ENCODE measurements around a stretch of chr20.

DNA sequence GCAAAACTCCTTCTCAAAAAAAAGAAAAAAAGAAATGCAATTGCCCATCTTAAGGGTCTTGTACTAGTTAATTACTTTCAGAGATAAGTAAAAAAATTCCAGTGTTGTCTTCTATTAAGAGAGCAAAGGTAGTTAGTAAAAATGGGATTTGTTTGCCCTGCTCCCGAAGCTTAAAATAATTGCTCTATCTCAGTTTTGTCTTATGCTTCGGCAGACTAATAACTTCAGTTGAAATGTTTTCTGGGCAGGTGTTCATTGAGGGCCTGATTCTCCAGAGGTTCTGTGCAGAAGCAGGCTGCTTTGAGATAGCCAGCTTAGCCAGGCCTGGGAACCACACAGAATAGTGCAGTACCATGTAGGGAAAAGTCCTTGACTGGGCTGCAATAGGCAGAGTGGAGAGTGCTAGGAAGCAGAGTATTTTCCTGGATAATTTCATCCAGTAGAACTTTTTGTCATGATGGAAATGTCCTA lies 15.7 kb downstream of the TOP1 start:
- PRO-cap, 2 experiments, result no peak in any of the 2 experiments

GRCh38 chr20:41077117-41077891 lies 48.7 kb downstream of the TOP1 start:
- PRO-cap, 2 experiments, result no peak in any of the 2 experiments

GRCh38 chr20:41084197-41085213 lies 52.8 kb upstream of the PLCG1 start:
- PRO-cap, 2 experiments, result no peak in any of the 2 experiments

- PRO-cap, 2 experiments, result no peak in any of the 2 experiments
Measured at GRCh38 chr20:41100167-41100390, 37.3 kb upstream of the PLCG1 start.

DNA sequence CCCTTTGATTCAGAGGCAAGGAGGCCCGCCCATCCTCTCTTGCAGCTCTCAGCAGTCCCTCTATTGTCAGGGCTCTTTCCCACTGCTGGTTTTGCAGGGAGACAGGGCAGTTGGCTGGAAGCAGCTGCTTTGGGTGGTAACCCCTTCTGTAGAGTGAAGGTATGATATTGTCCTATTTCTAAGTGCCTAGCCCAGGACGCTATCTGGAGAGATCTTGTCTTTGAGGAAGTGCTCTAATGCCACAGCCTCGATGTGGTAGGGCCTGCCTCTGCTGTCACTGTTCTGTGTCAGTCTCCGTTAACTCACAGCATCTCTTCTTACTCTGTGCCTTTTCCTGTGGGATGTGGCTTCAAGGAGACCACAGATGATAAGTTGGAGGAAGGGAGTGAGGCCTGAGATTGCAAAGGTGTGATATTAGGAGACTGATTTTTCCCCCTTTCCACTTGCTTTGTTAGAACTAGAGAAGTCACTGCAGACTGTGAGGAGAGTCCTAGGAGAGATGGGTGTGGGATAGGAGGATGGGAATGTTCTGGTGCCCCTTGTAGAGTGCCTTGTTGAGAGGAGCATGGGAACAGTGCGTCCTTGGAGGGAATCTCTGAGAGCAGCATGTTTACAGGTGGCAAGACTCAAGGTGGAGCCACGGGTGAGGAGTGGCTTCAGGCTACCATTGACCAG lies 5.8 kb downstream of the PLCG1 start:
- PRO-cap, 2 experiments, result no peak in any of the 2 experiments

GRCh38 chr20:41171872-41172745 lies 34.8 kb downstream of the PLCG1 start:
- PRO-cap, 2 experiments, result no peak in any of the 2 experiments

DNA sequence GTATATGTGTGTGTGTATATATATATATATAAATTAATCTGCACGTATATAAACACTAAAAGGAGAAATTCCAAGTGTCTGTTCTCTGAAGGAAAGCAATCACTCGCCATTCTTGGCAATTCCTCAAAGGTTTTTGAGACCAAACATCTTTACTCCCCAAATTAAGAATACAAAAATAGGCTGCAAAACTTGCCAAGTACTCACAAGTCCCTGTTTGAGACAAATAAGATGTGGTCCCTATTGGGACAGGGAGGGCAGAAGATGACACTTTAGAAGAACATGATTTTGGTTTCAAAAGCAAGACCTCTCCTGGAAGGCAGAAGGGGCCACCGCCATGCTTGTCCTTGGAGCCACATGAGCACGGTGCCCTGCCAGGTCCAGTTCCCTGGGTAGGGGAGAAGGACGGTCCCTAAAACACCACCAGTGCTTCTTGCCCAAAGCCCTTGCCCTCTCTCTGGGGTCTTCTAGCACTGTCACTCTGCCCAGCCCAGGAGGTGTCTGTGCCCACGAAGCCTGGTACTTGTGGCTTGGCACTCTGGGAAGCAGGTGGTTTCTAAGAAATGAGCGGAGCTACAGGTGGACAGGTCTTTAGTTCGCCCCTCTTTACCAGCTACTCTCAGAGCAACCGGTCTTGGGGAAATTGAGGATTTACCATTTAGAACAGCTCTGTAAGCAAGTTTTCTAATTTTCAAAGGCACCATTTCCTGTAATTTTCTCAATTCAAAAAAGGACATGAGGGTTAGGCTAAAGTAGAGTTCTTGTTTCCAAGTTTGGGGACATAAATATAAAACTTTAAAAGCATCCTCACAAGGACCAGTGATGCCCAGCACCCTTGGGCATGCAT lies 46.0 kb downstream of the PLCG1 start:
- PRO-cap, 2 experiments, result no peak in any of the 2 experiments

DNA sequence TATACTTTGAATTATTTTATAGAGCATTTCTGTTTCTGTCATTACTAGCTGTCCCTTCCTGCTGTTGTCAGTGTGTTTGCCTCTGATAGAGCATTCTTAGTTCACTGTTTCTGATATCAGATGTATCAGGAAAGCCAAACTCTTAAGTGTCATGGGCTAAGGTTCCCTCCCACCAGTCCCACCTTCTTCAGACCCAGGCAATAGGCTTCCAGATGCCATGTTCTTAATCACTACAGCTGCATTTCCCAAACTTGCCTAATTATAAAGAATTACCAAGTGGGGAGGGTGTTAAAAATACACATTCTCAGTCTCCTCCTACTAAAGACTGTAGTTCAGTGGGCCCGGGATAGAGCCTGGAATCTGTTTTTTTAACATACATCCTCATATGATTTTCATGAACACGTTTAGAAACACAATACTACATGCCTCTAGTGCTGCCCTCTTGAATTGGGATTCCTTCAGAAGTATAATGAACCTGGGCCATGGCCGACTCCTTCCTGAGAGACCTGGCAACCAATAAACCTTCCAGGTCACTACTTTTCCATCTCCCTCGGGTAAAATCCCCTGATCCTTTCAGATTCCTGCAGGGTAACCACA lies 8.3 kb downstream of the ZHX3 start:
- PRO-cap, 2 experiments, result no peak in any of the 2 experiments

GRCh38 chr20:43710758-43711200 lies 16.0 kb downstream of the GTSF1L start:
- PRO-cap, 2 experiments, result no peak in any of the 2 experiments

DNA sequence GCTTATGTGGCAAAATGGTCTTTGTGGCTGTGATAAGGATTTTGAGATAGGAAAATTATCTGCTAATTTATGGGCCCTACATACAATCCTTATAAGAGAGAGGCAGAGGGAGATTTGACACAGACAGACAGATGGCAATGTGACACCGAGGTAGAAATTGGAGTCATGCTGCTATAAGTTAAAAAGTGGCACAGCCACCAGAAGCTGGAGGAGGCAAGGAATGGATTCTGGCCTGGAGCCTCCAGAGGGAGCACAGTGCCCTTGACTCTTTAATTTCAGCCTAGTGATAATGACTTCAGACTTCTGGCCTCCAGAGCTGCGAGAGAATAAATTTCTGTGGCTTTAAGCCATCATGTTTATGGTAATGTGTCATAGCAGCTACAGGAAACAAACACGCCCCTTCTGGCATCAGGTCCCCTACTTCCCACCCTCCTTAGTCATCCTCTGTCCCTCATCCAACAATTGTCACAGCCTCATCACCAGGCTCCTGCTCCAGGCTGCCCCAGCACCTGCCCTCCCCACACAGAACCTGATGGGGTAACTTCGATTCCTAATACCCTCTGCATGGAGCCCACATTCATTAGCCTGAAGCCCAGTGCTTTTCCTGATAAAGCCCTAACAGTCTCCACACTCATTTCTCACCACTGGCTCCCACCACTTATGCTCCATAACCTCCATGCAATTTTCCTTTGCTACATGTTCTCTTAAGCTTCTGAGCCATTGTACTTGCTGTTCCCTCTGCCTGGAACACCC lies 69.8 kb upstream of the TOX2 start:
- PRO-cap, 2 experiments, result no peak in any of the 2 experiments

DNA sequence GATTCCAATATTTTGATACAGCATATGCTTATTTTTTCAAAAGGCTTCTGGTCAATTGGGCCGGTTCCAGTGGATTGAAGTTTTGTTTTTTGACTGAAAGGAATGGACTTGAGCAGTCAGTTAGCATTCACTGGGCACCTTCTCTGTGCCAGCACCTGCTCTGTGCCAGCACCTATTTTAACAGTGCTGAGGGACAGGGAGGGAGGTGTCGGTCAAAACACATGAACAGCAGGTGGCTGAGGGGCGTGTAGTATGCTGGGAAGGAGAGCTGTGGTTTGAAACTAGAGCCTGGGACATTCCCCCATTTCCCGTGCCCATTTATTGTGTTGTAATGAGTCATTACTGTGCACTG lies 86.9 kb downstream of the TOX2 start:
- PRO-cap, 2 experiments, result no peak in any of the 2 experiments

- PRO-cap, 2 experiments, result no peak in any of the 2 experiments
Measured at GRCh38 chr20:44054835-44055590, 132.0 kb downstream of the JPH2 start.

DNA sequence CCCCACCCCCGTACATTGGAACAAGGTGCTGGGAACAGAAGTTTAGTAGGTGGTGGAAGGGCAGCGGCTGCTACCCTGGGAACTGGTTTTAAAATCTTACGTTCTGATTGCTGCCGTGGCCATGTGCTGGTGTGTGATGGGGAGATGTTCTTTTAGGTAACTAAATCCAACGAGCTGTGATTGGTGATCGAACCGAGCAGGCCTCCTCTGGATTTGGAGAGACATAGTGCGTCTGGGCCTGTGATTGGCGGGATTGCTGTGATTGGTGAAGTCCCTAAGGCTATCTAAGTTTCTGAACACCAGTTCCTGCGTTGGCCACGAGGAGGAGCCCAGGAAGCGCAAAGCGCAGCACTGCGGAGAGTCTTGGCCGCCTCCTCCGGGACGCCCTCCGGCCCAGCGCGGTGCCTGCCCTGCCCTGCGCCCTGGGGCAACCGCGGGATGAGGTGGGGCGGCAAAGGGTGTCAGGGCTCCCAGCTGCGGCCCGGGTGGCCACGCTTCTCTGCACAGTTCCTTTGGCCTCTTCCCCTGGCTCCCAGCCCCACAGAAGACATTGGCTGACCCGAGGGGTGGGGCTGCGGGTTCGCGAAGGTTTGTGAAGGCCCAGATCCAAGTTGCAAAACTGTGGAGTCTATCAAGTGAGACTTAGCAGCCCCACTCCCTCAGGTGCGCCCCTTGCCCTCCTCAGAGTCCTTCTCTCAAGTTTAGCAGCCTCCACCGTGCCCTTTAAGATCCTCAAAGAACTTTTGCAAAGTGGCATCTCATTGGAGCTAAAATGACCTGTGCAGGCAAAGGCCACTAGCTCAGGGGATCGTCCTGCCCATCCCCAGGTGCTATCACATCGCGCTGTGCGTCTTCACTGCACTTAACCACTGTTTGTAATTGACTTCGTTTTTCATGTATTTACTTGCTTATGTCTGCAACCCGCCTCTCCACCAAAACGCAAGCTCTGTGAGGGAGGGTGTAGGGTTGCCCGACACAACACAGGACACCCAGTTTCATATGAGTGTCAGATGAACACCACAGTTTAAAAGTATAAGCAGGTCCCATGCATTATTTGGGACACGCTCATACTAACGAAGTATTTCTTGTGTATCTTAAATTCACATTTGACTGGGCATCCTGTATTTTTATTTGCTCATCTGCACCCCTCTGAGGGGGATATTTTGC lies 33.3 kb downstream of the HNF4A start:
- PRO-cap, 2 experiments, result no peak in any of the 2 experiments

DNA sequence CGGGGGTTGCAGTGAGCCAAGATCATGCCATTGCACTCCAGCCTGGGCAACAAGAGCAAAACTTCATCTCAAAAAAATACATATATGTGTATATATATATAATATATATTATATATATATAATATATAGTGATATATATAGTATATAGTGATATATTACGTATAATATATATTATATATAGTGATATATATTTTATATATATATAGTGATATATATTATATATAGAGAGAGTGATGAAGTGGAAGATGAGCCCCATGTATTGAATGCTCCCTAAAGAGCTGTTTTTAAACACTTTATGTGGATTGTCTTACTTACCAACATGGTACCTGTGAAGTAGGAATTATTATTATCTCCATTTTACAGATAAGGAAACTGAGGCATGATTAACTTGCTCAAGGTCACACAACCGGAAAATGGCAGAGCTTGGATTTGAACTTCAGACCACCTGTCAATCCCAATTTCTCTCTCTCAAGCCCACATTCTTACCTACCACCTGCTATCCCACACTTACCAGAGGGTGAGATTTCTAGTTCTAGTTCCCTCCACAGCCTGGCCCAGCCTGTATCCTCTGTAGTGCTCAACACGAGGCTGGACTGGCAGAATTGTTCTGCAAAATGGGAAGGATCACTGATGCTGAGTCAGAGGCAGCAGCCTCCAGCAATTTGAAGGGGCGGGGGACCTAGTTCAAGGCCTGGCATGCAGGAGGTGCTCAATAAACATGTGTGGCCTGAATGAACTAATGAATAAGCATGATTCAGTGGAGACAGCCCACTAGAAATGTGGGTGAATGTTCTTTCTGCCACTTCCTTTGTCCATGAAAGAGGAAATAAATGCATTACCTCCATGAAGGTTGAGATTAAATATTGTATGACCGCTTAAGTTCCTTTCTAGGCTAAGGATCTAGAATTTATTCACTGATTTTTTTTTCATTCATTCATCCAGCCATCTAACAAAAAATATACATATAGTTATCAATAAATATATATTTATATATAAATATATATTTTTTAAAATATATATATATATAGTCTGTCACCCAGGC lies 53.7 kb upstream of the TTPAL start:
- PRO-cap, 2 experiments, result no peak in any of the 2 experiments

- PRO-cap, 2 experiments, result peak in 1 of 2 experiments; most common plus-strand start chr20:44435851 (in 1); most common minus-strand start chr20:44435728 (in 1)
Measured at GRCh38 chr20:44435466-44436245, 40.0 kb upstream of the TTPAL start.

DNA sequence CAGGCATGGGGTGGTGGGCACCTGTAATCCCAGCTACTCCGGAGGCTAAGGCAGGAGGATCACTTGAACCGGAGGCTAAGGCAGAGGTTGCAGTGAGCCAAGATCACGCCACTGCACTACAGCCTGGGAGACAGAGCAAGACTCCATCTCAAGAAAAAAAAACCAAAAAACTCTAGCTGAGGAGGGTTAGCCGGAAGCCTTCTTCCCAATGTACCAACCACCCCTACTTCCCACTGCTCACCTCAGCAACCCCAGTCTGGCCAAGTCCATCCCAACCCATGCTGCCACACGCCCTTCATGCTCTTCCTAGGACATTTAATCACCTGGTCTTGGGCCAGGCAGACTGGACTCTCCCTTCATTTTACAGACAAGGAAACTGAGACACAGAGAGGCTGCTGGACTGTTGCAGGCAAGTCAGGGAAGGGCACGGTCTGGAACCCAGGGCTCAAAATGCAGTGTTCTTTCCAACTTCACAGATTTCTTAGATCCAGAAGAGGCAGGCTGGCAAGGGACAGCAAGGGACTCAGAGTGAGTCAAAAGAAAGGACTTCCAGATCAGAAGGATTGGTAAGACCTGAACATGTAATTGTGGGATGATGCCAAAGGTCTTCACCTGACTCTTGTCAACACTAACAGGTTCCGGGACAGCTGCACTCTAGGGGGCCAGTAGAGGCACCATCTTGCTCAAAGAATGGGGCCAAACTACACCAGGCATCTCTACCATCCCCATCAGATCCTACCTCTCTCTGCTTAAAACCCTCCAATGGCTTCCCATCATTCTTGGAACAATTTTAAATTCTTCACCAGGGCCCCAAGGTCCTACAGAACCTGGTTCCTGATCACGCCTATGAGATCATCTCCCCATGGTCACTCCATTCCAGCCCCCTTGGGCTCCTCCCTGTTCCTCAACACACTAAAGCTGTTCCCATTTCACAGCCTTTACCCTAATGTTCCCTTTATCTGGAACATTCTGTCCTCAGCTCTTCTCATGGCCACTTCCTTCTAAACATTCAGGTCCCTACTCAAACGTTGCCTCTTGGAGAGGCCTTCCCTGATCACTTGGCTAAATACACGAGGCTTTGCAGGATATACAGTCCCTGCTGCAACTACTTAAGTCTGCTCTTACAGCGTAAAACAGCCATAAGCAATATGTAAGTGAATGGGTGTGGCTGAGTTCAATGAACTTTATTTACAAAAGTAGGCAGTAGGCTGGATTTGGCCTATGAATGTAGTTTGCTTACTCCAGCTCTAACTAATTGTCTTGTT lies 29.9 kb upstream of the TTPAL start:
- PRO-cap, 2 experiments, result no peak in any of the 2 experiments

GRCh38 chr20:44520920-44521296 lies 962 bp downstream of the SERINC3 start:
- PRO-cap, 2 experiments, result no peak in any of the 2 experiments

GRCh38 chr20:44584083-44584431 lies 1.7 kb downstream of the PKIG start:
- PRO-cap, 2 experiments, result no peak in any of the 2 experiments

- PRO-cap, 2 experiments, result no peak in any of the 2 experiments
Measured at GRCh38 chr20:44587669-44588115, 5.3 kb downstream of the PKIG start.

DNA sequence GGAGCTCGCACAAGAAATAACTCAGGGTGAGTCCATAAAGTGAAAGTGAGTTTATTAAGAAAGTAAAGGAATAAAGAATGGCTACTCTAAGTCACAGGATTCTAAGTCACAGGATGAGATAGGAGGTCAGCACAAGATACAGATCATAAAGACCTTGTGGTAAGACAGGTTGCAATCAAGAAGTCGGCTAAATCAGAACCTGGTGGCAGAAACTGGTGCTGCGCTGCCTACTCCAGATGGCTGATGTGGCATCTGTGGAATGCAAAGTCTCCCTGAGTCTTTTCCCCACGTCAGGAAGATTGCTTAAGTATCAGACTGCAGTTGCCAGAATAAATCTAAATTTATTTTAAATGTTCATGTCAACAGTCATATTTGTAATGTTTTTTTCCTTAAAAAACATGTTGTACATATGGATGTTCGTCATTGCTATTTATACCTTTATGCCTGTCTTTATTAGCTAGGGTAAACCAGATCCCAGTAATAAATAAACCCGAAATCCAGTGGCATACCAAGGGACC lies 10.7 kb upstream of the KCNK15 start:
- PRO-cap, 2 experiments, result no peak in any of the 2 experiments